Right lobe of liver (tissue), 4 donors: ENCODE results near the gene WT1.

DNA sequence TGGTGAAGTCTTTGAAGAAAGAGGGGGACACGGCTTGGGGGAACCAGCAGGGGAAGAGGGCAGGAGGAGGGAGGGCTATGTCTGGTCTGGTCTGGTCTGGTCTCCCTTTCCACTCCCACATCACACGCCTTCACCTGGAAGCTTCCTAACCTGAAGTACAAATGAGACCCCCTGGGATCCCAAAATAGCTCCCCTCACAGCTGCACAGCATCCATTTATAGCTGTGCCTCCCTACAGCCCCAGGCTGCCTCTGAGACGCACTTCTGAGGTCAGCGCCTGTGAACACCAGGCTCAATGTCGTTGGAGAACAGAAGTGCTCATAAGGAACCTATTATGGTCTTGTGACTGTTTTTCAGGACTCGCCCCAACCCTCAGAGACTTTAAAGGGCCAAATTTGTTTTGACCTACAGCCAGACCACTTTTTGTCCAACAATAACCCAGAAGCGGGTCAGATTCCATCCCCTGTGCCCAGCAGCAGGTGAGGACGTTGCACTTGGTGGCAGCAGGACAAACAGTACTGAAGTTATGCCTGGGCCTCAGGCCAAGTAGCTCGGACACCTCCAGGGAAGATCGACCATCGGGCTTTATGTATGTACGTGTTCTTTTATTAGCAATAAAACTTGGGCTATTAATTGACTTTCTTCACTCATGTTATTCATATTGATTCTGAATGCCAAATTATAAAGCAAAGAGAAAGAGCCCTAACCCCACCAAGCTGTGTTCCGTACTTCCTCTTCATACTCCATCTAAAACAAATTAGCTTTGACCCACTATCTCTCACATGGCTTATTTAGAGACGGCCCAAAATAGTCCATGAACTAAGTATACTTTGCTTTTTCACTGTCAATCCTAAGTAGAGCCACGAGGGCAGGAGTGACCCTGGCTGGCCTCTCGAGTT is 92.2 kb upstream of the PAX6 start:
- PRO-cap, 4 experiments: peak in 1 of 4 experiments; most common plus-strand start position 548 of the sequence (in 1); most common minus-strand start position 299 of the sequence (in 1)
- RAMPAGE, long total RNA, 2 experiments: no peak in any of the 2 experiments

DNA sequence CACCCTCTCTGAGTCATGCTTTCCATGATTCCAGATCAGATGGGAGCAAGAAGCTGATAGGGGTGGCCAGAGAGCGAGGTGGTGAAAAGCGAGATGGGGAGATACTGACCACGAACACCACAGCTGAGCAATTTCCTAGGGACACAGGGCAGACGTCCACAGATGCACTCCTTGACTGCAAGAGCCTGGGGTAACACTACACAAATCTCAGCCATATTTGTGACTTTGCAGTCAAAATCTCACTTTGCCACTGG is 22.7 kb upstream of the RCN1 start:
- PRO-cap, 4 experiments: peak in 2 of 4 experiments; most common plus-strand start position 69 of the sequence (in 2)
- RAMPAGE, long total RNA, 2 experiments: no peak in any of the 2 experiments

DNA sequence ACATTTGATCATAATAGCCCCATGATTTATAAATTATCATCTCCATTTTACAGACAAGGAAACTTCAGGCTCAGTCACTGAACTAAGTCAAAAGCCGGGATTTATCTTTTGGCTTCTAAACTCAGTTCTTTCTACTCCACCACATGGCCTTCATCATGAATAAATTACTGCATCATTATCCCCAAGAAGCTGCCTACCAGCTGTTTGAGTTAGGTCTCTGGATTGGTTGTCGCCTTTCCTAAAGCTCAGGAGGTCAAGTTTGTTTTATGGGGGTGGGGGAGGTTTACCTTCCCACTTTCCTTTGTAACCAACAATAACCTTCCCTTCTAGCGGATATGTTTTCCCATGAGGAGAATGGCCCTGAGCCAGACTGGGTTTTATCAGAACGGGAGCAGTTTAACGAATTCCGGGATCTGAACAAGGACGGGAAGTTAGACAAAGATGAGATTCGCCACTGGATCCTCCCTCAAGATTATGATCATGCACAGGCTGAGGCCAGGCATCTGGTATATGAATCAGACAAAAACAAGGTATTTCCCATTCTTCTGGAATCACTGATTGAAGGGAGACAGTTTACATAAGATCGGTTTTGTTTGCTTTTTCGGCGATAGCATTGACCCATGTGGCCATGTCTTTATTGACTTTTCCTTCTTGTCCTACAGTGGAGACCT is 12.2 kb downstream of the RCN1 start:
- PRO-cap, 4 experiments: no peak in any of the 4 experiments
- RAMPAGE, long total RNA, 2 experiments: no peak in any of the 2 experiments

DNA sequence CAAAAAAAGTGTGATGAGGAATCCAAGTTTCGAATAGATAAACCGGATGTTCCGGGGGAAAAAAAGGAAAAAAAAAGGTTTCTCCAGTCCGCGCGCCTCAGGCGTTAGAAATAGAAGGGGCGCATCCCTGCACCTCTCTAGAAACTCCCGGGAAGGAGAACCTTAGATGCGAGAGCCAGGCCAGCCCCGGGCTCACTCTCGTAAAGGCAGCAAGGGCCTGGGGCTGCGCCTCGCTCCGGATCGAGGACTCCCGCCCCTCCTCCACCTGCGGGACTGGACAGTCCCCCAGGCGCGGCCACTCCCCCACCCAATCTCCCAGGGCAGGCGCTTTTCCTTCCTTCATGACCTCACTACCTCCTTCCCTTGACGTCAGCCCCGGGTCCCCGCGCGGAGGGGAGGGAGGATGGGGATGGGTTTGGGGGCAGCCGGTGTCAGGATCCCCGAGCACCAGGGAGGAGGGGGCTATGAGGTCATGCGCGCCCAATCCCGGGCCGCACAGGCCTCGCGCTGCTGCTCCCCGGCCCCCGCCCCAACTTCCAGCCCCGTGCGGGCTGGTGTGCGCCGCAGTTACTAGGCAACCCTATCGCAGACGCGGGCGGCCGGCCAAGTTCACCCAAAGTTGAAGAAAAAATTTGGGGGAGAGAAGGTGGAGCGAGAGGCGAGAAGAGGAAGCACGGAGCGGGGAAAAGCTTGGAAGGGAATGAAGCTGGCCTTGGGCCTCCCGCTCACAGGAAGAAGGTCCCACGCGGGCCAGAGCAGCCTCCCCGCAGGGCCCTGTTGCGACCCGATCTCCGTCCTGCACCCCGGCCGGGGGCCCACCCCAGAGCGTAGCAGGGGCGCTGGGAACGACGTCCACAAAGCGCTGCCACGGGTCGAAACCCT is 8.5 kb downstream of the WT1 start:
- PRO-cap, 4 experiments: no peak in any of the 4 experiments
- RAMPAGE, long total RNA, 2 experiments: no peak in any of the 2 experiments

DNA sequence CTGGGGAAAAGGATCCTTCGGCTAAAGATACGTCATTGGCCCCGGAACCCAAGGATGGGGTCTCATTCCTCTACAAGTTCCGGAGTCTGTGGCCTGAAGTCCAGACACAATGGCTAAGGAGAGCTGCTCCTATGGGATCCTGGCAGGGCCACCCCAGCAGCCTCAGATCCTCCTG is 5.9 kb downstream of the WT1 start:
- PRO-cap, 4 experiments: no peak in any of the 4 experiments
- RAMPAGE, long total RNA, 2 experiments: no peak in any of the 2 experiments

GRCh38 chr11:32435137-32436365 is at the start of gene WT1:
Gene WT1 (minus strand): TSS chr11:32435539.
- PRO-cap, 4 experiments: peak in 2 of 4 experiments; most common minus-strand start chr11:32435539 (in 2)
- RAMPAGE, long total RNA, 2 experiments: no peak in any of the 2 experiments

DNA sequence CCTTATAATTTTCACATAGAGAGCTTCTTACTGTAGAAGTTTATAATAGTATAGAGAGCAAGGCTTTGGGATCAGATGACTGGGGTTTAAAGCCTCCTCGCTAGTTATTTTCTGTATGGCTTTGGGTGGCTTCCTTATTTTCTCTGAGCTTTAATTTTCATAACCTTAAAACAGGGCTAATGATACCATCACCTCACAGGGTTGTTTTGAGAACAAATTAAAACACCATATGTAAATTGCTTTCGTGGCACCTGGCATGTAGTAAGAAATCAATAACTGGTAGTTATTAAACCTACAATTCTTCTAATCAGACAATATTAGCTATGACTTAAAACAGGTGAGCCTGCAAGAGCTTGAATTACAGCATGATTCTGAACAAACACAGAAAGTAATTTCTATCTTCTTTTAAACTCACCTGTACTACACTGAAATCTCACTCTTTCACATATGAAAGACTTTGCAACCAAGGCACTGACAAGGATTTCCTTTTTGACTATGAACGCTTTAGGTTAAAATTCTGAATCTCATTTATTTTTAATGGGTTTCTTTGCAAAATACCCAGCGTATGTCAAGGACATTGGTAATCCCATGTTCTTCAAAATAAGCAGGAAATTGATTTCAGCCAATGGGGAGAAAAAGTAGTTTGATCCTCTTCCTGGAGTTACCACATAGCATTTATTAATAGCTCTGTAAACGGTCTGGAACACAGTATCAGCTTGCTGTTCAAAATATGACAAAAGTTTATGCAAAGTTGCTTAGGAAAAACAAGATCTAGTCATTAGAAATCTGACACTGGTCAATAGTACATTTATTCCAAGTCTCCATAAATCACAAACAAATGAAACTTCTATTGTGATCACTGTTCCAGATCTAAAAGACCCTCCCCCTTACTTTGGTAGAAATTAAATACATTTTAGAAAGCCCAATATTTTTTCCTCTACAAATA is 7.8 kb upstream of the WT1 start:
- PRO-cap, 4 experiments: no peak in any of the 4 experiments
- RAMPAGE, long total RNA, 2 experiments: no peak in any of the 2 experiments

GRCh38 chr11:33040635-33040943 is 1.2 kb downstream of the TCP11L1 start:
- PRO-cap, 4 experiments: no peak in any of the 4 experiments
- RAMPAGE, long total RNA, 2 experiments: no peak in any of the 2 experiments

DNA sequence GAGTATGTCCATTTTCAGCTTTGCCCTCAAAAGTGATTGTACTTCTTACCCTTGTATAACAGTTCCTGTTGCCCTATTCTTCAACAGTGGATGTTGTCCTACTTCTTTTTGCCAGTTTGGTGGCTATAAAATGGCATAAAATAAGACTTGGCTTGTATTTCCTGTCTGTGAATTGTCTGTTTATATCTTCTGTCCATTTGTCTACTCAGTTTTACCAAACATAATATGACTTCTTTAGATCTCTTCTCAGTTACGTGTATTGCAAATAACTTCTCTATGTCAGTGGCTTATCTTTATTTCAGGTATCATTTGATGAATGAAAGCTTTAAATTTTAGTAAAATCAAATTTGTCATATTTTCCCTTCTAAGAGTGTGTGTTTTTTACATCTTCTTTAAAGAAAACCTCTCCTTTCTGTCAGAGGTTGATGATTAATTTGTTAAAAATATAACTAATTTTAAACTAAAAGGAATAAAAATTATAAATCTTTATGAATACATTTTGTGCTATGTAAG is 20.6 kb downstream of the HIPK3 start:
- PRO-cap, 4 experiments: no peak in any of the 4 experiments
- RAMPAGE, long total RNA, 2 experiments: no peak in any of the 2 experiments

DNA sequence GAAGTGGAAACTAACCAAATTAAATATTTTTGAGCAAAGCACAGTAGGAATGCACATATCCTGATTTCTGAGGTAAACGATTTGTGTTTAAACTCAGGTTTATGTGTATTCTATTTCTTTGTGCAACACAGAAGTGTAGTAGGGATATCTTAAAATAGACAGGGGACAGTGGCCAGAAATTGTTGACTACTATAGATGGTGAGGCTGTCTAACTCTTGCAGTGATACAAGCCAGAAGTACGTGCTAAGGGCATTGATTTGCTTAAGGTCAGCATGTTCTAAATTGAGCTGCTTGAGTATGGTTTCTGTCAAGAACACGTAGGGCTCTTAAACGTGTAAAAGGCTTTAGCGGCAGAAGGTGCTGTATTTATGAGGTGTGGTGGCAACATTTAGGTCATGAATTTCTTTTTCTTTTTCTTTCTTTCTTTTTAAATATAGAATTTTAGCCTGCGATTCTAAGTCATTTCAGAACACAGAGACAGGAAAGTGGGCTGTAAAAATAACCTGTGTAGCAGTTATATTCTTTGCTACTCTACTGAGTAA is 34.2 kb downstream of the HIPK3 start:
- PRO-cap, 4 experiments: no peak in any of the 4 experiments
- RAMPAGE, long total RNA, 2 experiments: no peak in any of the 2 experiments

- PRO-cap, 4 experiments: no peak in any of the 4 experiments
- RAMPAGE, long total RNA, 2 experiments: no peak in any of the 2 experiments
Measured at GRCh38 chr11:33696143-33696810, 4.3 kb downstream of the C11orf91 start.

DNA sequence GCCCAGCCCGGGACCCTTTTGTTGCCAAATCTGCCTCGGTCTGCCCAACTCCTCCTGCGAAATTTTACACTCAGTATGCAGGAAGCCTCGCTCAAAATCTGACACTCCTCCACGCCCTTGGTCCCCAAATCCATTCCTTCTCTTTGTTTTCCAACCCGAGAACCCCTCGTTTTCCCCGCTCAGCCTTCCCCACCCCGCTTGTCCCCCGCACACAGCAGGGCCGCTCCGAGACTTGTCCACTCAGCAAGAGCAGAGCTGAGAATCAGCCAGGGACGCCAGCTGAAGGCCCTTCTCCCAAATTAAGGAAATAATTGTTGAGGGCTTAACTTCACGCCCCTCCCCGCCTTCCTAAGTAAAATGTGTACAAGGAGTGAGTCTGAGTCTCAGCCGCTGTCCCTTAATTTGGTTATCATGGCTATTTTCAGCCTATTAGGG is 461 bp upstream of the FBXO3 start:
- PRO-cap, 4 experiments: no peak in any of the 4 experiments
- RAMPAGE, long total RNA, 2 experiments: no peak in any of the 2 experiments

- PRO-cap, 4 experiments: no peak in any of the 4 experiments
- RAMPAGE, long total RNA, 2 experiments: no peak in any of the 2 experiments
Measured at GRCh38 chr11:33858818-33859789, 32.8 kb downstream of the LMO2 start.

DNA sequence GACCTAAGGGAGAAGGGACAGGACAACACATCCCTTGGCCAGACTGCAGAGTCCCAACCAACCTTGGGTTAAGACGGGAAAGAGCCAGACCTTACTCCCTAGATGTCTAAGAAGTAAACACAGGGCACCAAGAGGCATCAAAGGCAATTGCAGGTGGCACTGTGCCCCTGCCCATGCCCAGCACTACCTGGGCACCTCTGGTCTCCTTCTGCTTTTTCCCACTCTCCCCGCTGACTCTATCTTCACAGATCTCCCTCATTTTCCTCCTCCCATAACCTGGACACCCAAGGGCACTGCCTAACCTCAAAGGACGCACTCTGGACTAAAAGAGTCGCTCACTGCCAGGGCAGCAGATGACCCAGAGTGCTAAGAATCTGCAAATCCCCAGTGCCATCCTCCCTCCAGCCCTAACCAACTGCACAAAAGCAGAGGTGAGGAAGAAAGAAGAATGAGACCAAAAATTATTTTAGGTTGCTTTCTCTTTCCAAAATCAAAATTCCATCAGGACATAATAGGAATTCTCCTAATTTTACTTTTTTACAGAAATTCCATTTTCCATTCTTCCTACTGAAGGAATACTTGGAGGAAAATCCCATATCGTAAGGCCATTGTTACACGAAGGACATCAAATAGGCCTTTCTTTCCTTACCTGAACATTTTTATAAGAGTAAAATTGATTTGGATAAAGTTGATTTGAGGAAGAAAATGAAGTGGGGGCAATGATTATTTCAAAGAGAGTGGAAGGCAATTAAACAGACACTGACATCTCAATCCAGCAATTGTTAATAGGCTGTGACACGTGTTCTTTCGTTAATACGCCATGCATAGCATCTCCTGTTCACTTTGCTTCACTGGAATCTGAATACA is 26.7 kb downstream of the LMO2 start:
- PRO-cap, 4 experiments: no peak in any of the 4 experiments
- RAMPAGE, long total RNA, 2 experiments: no peak in any of the 2 experiments

- PRO-cap, 4 experiments: no peak in any of the 4 experiments
- RAMPAGE, long total RNA, 2 experiments: no peak in any of the 2 experiments
Measured at GRCh38 chr11:34071500-34072137, 20.1 kb downstream of the CAPRIN1 start.

DNA sequence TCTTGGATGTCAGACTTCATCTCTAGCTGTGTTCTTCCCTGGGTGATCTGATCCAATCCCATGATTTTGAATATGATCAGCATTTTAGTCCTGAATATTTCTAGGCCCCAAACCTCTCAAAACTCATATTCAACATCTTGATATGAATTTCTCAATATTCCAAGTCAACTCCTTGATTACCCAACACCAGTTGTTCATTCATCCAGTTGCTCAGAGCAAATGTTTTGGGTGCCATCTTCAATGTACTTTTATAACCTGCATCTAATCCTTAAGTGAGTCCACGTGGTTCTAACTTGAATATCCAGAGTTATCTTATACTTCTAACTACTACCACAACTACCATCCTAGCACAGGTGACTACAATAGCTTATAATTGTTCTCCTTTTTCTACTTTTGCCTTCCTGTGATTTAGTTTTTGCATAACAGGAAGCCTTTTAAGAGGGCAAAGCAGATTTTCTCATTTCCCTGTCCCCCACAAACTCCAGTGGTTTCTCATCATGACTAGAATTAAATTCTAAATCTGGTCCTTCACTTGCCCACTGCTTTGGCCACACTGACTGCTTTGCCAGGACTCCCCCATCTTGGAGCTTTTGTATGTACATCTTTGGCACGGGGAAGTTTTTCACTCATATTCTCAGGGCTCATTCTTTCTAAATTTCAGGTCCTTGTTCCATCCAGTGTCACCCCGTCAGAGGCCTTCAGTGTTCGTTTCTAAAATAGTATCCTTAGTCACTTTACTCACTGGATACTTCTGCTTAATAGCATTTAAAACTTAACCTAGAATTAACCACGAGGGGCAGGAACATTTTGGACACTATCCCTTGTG is 1.2 kb upstream of the NAT10 start:
- PRO-cap, 4 experiments: no peak in any of the 4 experiments
- RAMPAGE, long total RNA, 2 experiments: no peak in any of the 2 experiments

DNA sequence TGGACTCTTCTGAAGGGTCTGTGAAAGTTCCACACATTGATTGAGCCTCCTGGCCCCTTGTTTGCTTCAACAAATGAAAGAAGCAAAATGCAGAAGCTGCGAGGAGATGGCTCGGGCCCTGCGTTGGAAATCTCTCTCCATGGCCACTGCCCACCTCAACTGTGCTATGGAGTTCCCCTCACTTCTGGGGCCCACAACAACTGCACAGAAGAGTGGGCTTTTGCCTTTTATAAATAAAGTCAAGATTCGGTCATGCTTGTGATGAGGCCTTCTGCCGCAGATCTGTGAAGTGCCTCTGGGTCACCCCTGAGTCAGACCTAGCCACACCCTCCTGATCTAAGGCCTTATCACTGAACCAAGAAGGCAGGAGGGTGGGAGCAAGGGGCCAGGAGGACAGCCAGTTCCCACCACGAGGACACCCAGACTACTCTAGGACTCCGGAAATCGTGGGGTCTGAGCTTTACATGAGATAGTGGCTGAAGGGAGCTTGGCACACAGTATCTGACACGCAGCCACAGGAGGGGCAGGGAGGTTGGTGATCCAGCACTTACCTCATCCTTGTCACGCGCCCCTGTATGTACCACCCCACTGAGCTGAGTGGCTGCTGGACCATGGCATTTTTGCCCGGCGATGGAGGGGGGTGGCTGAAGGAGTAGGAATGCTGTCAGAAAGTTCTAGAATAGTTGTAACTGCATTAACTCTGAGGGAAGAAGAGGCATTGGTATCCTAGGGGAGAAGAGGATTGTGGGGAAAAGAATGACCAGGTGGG is 115.7 kb downstream of the ABTB2 start:
- PRO-cap, 4 experiments: no peak in any of the 4 experiments
- RAMPAGE, long total RNA, 2 experiments: no peak in any of the 2 experiments

DNA sequence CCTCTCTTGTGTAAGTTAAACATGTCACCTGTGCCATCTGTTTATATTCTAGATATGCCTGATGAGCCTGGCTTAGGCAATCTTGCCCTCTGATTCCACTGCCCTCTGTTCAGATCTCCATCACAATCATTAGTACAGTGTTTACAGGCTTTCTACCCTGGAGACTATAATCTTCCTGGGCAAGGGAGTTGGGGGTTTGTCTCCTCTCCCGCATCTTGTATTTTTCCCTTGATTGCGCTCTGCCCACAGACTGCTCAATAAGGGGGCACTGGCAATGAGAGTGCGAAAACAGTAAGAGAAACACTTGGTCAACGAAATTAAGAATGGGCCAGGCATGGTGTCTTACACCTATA is 40.7 kb downstream of the ABTB2 start:
- PRO-cap, 4 experiments: peak in 3 of 4 experiments; most common plus-strand start position 132 of the sequence (in 3)
- RAMPAGE, long total RNA, 2 experiments: no peak in any of the 2 experiments

DNA sequence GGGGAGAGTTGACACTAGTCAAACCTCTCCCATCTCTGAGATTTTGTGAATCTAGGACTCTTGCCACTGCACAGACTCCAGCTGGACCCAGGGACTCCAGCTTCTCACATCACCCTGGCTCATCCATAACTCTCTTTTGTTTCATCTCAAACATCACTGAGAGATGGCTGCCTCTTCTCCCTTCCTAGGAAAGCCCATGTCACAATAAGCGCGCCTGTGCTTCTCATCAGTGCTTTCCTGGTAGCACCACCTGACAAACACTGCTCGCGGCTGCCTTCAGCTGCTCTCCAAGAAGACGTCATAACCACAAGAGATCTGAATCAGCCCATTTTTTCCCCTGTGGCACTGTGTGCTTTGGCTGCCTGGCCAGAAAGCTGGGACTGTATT is 50.5 kb upstream of the EHF start:
- PRO-cap, 4 experiments: no peak in any of the 4 experiments
- RAMPAGE, long total RNA, 2 experiments: no peak in any of the 2 experiments

DNA sequence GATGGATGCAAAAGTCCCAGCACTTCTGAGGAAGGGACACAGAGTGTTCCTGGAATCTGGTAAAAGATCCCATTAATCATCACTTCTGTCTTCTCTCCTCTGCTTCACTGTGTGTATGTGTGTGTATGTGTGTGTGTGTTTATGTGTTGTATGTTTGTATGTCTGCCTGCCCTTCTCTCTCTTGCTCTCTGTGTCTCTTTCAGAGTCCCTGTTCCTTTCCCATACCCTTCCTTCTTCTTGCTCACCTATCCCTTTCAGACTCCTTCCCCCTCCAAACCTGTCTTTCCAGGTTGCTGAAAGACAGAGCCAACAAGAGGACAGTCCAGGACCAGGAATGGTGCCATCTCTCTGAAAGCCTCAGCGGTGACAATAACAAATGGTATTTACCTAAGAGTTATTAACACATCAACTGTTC is 47.0 kb downstream of the EHF start:
- PRO-cap, 4 experiments: no peak in any of the 4 experiments
- RAMPAGE, long total RNA, 2 experiments: no peak in any of the 2 experiments